M059J (cell line): ENCODE data around the genes HPGD, WWC2 and CLDN22.

DNA sequence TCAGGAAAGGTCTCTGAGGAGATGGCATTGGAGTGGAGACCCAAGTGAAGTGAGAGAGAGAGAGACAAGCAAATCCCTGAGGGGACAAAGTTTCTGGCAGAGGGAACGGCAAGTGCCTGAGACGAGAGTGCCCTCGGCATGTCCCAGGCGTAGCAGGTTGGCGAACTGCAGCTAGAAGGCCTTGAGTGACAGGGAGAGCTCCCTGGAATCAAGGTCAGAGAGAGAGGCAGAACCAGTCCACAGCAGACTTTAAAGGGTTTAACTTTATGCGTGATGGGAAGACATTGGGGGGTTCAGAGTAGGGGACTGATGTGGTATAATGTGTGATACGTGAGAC is 150.3 kb upstream of the HAND2 start:
- RAMPAGE, long total RNA, result no peak

- RAMPAGE, long total RNA, result no peak
These were observed 168.8 kb upstream of the HAND2 start for GRCh38 chr4:173698685-173699374.

- RAMPAGE, long total RNA, result no peak
These were observed 216.4 kb upstream of the HAND2 start for GRCh38 chr4:173746413-173746812.

GRCh38 chr4:173917038-173918053 is 366.1 kb downstream of the FBXO8 start:
- RAMPAGE, long total RNA, result no peak

DNA sequence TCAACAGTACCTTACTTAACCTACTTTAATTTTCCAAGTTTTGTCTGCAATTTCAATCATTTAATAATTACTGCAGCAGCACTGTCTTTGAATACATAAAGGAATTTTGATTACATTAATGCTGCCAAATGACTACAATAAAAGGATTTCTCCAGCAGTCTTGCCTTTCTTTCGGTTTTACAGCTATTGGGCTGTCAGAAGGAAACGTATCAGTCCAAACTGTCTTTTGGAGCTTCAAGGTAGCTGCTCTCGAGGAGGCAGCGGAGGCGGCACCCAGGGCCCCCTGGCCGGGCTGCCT is 752 bp downstream of the HPGD start:
- RAMPAGE, long total RNA, result no peak

GRCh38 chr4:174522217-174523003 is at the start of gene HPGD:
HPGD (minus strand) TSS chr4:174522488.
- RAMPAGE, long total RNA, result no peak

DNA sequence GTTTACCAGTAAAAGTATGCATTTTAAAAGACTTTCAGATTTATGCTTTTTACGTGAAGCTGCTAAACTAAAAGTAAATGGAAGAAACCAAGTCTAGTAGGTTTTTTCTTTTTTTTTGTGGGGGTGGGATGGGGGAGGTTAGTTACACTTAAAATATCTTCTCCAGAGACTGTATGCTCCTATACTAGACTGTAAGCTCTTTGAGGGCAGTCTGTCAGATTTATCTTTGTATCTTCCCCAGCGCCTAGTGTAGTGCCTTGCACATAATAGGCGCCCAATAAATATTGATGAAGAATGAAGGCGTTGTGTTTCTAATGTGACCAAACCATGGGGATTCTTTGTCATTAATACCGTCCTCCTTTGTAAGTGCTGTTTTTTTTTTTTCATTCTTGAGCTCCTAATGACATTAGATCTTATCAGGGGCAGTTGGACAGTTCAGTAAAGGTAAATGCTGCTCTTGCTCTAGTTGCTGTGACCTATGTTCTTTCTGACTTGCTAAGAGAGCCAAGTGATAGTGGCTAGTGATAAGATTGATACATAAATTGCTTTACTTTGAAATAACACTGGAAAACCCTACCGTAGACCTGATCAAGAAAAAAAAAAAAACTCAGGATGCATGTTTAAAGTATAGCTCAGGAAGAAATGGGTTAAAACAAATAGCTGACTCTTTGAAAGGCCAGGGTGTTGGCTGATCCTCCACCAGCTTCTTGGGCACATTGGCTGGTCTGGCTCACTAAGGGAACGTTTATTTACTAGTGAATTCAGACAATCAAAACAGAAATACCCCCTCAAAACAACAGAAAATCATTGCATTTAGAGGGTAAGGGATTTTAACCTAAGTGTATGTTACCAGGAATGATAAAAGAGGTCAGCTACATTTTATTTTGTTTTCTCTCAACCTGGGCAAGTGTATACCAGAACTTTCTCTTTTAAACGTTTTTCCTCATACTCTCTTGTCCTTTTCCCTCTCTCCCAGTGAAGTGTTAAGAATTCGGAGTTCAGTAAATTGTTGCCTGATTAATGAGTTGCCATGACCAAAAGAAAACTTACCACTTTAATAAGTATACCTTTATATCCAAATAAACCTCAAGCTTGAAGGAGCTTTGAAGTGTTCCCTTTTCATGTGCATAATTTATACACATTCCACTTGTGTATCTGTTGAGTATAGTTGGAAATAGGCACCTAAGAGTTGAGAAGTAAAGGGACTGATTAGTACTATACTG is 12.6 kb downstream of the SPCS3 start:
- RAMPAGE, long total RNA, result no peak

- RAMPAGE, long total RNA, result no peak
These were observed 13.5 kb downstream of the SPCS3 start for GRCh38 chr4:176333170-176333728.

DNA sequence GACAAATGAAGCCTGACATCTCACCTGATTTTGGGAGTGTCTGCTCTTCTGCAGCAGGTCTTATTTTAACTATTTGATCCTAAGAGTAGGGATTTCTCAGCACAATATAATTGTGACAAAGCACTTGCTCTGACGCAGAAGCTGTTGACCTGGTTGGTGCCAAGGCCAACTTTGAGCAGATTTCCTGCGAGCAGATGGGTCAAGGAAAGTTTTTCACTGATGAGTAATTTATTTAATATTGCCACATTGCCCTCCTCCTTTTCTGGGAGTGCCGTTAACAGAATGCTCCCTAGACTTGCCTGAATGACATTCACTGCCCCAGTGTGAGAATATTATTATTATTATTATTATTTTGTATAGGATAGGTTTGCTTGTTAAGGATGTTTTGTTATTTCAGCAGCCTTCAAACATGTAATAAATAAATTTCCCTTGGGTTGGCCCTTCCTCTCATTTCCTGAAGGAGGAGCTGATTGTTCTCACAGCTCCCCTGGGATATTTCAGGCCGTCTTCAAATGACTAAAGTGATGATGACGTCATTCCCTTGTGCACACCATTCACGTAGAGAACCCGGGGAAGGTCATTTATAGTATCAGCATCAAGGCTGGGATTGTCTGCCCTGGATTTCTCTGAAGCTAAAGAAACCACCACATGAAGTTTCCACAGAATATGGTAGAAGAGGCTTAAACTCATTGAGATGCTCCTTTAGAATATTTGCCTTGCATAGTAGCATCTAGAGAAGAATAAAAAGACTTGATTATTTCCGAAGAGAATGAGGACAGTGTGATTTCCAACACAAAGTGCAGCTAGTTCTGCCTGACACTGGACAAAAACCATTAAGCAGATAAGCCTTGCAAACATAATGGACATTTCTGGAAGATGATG is 156.8 kb downstream of the VEGFC start:
- RAMPAGE, long total RNA, result no peak

- RAMPAGE, long total RNA, result no peak
These were observed 65.9 kb downstream of the VEGFC start for GRCh38 chr4:176726934-176727189.

DNA sequence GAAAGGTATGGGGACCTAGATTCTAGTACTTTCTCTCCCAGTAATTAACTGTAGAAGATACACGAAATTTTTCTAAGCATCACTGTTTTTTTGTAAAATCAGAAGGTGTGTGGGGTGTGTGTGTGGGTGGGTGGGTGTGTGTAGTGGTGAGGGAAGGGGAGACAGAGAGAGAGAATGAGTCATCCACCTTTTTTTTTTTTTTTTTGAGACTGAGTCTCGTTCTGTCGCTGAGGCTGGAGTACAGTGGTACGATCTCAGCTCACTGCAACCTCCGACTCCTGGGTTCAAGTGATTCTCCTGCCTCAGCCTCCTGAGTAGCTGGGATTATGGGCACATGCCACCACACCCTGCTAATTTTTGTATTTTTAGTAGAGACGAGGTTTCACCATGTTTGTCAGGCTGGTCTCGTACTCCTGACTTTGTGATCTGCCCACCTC is 1089.9 kb upstream of the AGA start:
- RAMPAGE, long total RNA, result no peak

DNA sequence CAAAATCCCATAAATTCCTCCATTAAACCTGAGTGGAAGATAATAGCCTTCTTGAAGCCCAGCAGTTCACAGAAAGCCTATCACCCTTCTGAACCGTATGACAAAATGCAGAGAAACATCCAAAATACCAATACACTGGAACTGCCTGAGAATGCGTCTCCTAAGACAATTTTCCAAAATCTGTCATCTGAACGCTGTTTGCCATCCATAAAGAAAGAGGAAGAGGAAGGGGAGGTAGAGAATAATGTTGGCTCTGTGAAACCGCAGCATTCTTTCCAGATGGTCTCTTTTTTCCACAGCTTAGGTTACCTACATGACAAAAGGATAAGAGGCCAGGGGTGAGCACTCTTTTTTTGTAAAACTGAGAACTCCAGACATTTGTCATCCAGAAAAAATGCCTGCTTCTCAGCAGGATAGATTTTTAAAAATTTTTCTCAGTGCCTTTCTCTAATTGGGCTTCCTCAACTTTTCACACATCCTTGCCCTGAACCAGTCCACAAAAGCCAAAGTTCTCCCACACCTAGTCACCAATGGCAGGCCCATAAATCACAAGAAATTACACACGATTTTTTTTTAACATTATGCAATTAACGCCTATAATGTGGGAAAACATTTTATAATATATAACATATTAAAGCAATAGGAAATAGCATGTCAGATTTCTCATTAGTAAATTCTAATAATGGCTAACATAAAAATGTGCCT is 158.2 kb upstream of the TENM3 start:
- RAMPAGE, long total RNA, result no peak

DNA sequence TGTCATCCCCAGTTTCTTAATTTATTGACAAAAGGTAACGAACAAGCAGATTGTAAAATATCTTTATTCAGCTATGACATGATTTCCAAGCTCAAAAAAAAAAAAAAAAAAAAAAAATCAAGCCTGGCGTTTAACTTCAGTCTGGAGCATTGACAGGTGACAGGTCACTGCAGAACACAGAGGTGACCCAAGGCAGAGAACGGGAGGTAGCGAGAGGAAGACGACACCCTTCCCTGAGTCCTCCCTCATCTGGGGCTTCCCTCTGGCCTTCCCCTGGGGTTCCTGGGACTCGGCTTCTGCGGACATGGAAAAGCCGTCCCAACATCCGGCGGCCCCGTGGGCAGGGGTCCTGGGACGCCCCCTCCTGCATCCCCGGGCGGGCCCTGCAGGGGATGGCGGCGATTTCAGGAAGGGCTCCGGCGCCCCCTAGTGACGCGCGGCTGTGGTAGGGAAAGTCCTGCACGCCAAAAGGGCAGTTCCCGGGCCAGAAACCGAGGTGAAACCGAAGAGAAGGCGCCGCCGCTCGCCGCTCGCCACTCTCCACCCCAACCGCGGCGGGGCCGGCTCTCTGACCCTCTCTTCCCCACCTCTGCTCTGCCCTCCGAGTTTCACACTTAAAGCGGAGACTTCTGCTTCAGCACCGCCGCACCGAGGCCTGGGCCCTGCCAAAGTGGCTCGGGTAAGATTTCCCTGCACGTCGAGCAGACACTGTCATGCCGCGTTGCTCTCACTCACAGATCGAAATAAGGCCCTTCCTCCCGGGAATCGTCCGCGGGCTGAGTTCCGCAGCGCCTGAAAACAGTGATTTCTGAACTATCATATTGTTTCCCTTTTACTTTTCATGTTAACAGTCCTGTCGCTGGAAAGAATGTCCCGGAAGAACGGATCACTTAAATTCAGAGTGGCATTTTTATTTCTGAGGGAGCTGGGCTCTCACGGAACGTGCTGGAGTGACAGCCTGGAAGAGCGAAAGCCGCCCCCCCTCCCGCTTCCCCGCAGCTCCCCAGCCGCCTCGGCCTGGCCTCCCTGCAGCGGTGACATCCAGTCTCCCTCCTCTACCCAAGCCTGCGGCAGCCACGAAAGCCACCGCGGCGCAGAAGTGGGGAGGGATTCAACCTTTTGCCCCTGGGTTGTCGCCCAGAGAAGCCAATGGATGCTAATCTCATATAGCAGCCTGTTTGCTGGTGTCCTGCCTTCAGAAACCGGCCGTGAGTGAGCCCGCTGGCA is 110.7 kb downstream of the DCTD start:
- RAMPAGE, long total RNA, result no peak

GRCh38 chr4:182922492-182923219 is 5.5 kb upstream of the DCTD start:
- RAMPAGE, long total RNA, result no peak

DNA sequence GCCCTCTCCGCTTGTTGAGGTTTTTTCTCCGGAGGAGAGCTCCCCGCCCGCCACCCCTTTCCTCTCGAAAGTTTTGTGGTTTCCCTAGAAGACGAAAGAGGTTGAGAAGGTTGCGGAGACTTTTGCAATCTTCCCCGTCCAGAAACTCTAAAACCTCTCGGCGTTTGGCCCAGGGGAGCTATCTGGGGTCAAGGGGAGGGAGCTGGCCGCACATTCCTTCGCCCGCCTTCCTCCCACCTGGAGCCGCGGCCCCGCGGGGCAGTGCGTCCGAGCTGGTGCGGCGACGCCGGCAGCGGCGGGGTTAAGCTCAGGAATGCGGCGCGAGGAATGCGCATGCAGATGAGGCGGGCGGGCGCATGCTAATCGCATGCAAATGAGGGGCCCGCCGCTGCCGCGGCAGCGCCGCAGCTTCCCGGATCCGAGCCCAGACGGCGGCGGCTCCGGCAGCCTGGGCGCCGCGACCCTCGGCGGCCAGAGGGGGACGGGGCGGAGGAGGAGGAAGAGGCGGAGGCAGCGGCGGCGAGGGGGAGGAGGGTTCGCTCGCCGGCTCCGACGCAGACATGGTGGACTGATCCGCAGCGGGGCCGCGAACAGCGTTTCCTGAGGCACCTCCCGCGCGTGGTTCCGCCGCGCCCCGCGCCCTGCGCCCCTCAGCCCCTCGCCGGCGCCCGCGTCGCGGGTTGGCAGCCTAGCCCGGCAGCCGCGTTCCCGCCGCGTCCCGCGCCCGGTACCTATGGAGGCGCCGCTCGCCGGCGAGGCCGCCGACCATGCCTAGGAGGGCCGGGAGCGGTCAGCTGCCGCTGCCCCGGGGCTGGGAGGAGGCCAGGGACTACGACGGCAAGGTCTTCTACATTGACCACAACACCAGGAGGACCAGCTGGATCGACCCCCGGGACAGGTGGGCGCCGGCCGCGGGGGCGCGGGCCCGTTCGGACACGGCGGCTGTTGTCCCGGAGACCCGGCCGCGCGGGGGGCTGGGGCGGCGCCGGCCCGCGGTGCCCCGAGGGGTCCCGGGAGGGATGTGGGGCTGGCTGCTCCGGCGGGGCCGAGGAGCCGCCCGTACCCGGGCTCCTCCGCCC is at the start of gene WWC2:
TSS of gene WWC2 (plus strand) at position 533 of the 1,079 bp plus-strand sequence.
- RAMPAGE, long total RNA, result no peak

GRCh38 chr4:183171726-183172012 is 72.6 kb downstream of the WWC2 start:
- RAMPAGE, long total RNA, result no peak

GRCh38 chr4:183320053-183320330 is at the start of gene CLDN22:
CLDN22 (minus strand) TSS chr4:183320276.
- RAMPAGE, long total RNA, result no peak

- RAMPAGE, long total RNA, result no peak
These were observed 277 bp upstream of the CDKN2AIP start for GRCh38 chr4:183444245-183444473.

DNA sequence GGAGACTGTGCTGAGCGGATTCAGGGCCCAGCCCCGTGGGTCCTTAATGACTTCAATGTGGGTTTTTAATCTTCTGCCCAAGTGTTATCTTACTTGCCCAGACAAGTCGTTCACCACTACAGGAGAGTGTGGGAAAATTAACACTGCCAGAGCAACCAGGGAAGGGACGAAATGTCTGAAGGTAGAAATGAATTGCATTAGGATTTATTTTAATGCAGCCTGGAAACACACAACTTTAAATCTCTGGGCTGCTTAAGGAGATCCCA is 51.9 kb upstream of the STOX2 start:
- RAMPAGE, long total RNA, result no peak

- RAMPAGE, long total RNA, result no peak
These were observed 70.1 kb upstream of the ENPP6 start for GRCh38 chr4:184287507-184288379.